ENCODE measurements around the genes MYO9A and ARIH1.

- PRO-cap = no peak
These were observed 339.8 kb downstream of the THSD4 start for GRCh38 chr15:71455055-71455527.

DNA sequence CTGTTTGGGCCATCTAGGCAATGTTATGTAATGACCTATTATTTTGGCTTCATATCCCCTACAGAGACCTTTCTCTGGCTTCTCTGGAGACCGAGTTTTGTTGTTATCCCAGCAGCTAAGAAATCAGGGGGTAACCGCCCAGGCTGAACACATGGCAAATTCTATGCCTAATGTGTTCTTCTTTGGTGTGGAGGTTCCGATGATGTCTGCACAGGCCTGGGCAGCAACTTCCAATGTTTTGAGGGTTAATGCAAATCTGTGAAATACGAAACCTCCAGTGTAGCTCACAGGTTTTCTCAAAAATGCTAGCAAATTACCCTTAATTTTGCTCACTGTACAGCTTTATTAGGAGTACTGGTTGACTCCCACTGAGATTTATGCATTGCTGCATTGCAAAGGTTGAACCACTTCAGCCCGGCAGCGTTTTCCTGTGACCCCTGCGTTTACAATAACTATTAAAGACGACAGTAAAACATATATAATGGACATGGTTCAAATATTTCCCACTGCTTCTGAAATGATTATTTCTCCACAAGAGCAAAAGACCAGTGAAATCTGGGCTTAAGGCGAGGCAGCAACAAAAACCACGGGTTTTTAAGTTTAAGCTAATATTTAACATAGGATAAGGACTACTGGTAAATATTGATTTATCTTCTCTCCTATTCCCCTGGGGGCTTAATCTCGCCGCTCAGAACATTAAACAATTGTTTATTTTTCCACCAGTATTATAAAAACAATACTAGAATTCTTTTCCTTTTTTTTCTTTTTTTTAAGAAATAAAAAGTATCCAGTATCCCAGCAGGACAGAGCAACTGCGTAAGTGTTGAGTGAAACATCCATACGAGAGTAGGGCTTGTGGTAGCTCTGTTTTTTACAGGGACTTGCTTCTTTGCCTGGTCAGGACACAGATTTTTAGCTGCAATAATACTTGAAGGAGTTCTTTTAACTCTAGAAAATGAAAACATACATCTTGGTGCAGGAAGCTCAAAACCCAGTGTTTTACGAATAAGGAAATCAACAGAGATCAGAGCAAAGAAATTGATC, 298.1 kb upstream of the NR2E3 start:
- PRO-cap = no peak

- PRO-cap = no peak
These were observed 284.2 kb upstream of the NR2E3 start for GRCh38 chr15:71526001-71526628.

- PRO-cap = no peak
These were observed 113.7 kb upstream of the NR2E3 start for GRCh38 chr15:71696420-71697256.

GRCh38 chr15:71925908-71926438, 115.6 kb downstream of the NR2E3 start:
- PRO-cap = no peak

DNA sequence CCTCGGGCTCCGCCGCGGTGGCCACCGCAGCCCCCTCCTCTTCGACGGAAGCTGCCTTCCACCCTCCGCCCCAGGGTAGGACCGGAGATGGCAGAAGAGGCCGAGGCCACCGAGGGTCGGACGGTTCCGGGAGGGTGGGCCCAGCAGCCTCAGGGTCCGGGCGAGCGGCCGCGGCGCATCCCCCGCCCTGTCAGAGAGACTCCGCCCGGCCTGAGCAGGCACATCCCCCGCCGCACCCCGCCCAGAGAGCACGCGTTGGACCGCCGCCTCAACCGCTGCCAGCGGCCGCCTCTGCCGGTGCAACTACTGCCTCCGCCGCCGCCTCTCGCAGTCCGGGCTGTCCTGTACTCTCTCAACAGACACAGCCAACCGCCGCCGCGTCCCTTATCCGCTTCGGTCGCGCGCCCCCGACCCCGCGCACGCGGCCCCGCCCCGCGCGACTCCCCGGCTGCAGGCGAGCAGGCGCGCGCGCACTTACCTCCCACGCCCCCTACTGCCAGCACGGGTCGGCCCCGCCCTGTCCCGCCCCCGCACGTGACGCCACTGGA, at the start of gene MYO9A:
MYO9A (minus strand) TSS at position 472 of the 548 bp plus-strand sequence.
- PRO-cap = bidirectional peak, plus-strand start outside the sequence, minus-strand start at position 421 of the sequence

GRCh38 chr15:72169304-72169901, 28.2 kb downstream of the GRAMD2A start:
- PRO-cap = no peak

- PRO-cap = no peak
These were observed 12.0 kb upstream of the GRAMD2A start for GRCh38 chr15:72209449-72210126.

- PRO-cap = bidirectional peak, plus-strand start at chr15:72474330, minus-strand start at chr15:72474209
These were observed at the start of gene ARIH1 for GRCh38 chr15:72473330-72474427. Gene ARIH1 (plus strand): TSS chr15:72474330.

DNA sequence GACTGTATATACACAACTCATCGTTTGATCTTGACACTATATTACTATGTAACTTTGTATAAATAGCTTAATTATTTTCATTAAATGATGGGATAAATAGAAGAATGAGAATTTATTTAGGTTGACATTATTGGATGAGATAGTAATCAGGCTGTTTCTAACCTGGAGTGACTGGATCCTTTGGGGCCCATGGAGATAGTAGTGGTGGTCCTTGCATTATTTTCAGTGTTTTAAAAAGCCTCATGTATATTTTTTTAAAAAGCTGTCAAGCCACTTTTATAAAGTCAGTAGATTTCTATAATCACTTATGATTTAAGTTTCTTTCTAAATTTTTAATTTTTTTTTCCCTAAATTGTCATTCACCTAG, 11.6 kb downstream of the ARIH1 start:
- PRO-cap = no peak

DNA sequence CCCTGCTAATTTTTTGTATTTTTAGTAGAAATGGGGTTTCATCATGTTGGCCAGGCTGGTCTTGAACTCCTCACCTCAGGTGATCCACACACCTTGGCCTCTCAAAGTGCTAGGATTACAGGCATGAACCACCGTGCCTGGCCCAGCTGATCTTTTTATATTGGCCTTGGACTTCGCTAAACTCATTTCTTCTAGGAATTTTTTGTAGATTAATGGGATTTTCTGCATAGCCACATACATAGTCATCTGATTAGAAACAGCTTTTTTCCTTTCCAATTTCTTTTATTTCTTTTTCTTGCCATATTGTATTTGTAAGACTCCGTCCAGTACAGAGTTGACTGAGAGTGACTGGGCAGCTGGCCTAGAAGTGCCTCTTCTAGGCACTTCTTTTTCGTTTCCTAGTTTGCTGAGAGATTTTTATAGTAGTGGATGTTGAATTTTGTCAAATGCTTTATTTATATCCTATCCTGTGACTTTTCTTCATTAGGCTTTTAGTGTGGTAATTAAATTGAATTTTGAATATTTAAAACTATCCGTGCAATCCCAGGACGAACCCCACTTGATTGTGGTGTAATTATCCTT, 37.4 kb downstream of the ARIH1 start:
- PRO-cap = no peak

DNA sequence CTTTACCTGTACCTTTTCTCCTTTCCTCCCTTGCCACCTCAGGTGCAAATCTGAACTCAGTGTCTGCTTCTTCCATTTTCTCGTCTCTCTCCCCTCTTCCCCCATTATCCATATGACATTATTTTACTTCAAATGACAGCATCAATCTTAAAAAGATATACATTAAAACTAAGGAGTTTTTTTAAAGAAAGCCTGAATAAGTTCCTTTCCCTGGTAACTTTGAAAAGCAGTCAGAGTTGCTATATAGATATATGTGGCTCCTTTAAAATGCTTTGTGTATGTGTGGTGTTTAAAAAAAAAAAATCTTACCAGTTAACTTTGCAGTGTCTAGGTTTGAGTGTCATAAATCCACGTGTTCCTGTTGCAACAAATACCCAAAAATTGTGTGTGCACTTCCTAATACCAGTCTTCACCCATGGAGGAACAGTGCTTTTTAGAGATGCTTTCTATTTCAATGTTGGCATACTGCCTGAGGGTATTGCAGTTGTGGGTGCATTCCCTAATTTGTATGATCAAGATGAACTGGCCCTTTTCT, 69.2 kb upstream of the GOLGA6B start:
- PRO-cap = no peak

DNA sequence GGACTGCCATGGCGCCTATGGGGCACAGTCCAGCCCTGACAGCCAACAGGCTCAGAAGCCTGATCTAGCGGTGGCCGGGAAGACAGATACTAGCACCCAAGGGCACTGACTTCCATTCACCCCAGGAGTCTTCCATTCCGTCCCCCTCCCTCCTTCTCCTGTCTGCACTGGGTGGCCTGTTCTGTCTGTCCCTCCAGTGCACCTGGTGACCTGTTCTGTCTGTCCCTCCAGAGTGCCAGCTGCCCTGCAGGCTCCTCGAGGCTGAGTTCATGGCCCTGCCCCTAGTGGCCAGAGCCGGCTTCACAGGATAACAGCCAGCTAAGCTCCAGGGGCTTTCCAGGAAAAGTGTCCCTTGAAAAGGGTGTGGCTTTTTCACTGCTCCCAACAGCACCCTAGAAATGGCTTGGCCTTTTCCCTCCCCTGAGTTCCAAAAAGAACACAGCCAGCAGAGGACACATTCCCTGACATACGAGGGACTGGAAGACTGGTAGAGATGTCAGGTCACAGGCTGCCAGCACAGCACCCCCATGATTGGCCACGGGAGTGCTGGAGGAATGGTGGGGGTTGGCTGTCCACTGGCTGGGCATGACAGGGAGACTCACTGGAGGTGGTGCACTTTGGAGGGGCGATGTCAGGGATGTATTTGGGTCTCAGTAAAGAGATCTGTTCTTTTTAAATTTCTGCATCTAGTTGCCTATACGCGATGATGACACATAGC, 15.1 kb downstream of the HIGD2B start:
- PRO-cap = no peak

DNA sequence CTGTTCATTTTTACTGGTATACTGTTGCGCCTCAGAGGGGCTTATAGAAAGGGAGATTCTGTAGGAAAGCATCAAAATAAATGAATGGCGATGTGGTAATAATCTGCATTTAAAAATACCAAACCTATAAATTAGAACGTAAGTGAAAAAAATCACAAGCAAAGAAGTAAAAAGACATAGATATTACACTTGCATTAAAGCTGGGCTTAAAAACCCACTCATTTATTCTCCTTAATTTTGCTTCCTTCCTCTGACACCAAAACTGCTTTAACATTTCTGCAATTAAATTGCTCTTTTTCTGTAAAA, 115.3 kb downstream of the HCN4 start:
- PRO-cap = no peak

GRCh38 chr15:73631876-73632865, 1.0 kb downstream of the NPTN start:
- PRO-cap = no peak

- PRO-cap = no peak
These were observed 10.1 kb downstream of the CD276 start for GRCh38 chr15:73694260-73694756.

- PRO-cap = no peak
These were observed 12.7 kb downstream of the CD276 start for GRCh38 chr15:73696772-73697475.

GRCh38 chr15:73708642-73709066, 24.5 kb downstream of the CD276 start:
- PRO-cap = no peak

GRCh38 chr15:73753832-73754307, 719 bp upstream of the INSYN1 start:
- PRO-cap = no peak

DNA sequence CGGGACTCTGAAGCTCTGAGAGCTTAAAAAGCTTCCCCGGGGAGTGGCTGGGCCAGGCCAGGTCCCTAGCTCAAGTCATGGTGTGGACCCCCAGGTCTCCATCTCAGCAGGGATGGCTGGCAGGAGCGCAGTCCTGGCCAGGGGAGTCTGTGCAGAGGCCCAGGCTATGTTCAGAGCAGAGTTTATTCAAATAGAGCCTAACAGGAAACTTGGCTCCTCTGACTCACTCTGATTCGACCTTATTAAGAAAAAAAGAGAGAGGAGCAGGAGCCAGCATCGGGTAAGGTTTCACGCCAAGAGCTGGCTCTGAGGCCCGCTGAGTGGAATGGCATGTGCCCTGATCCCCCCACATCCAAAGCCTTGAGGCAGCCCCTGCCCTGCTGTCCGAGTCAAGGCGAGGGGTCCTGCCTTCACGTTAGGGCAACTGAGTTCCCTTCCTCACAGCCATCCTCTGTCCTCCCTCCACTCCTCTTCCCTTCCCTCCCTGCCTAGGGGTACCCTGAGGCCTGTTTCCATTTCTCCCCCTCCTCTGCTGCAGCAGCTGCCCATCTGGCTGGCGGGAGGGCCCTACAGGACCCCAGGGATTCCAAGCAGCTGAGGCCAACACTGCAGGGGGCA, 1.9 kb upstream of the LOXL1 start:
- PRO-cap = no peak